Skin of body (tissue), 2 donors: ENCODE results near the gene STUM.

- RAMPAGE, long total RNA = no peak
These were observed 1.6 kb upstream of the SDE2 start for GRCh38 chr1:226000743-226001164.

DNA sequence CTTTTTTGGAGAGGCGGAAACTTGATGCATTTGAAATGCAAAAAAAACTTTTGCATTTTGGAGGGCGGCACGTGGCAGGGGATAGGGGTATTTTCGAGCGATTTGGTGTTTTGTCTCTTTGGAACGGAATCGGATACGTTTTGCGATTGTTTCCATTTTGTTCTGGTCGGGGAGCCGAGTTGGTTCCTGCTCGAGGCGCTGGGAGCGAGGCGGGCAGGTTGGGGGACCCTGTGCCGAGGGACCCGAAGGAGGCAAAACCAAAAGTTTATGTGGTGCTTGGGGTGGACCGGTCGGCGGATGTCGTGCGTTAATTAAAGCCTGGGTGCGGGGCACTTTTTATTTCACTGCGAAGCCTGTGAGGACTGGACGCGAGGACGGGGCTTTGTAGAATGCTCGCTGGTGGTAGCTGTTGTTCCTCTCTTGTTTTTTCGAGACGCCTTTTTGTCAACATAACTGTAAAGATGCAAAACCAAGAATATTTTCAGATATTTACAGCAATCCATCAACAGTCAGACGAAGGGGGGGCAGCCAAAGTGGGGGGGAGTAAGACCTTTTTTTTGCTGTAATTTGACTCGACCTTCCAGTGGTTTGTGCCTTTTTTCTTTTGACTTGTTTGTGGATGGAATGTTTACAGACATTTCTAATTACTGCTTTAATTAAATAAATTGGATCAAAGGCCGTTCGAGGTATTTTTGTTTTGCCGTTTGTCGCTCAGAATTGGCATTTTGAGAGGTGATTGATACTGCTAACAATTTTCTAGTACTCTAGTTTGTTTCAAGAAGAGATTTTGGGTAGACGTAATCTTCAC, 1.1 kb downstream of the H3-3A start:
- RAMPAGE, long total RNA = no peak

- RAMPAGE, long total RNA = no peak
These were observed 2.6 kb downstream of the H3-3A start for GRCh38 chr1:226065126-226065540.

GRCh38 chr1:226066003-226067069, 3.8 kb downstream of the H3-3A start:
- RAMPAGE, long total RNA = no peak

DNA sequence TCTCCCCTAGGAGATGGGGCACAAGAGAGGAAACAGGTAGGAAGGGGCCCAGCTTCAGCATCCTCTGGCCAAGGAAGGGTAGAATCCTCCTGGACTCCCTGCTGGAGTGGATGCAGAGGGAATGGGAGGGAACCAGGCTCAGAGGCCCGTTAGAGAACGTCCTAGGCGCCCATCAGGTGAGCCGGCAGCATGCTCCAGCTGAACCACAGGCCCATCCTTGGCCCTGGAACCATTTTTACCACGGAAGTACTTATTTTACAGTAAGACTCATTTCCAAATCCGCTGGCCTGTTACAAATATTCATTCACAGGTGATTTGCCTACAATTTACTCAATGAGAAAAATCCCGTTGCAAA, 58.1 kb downstream of the H3-3A start:
- RAMPAGE, long total RNA = no peak

DNA sequence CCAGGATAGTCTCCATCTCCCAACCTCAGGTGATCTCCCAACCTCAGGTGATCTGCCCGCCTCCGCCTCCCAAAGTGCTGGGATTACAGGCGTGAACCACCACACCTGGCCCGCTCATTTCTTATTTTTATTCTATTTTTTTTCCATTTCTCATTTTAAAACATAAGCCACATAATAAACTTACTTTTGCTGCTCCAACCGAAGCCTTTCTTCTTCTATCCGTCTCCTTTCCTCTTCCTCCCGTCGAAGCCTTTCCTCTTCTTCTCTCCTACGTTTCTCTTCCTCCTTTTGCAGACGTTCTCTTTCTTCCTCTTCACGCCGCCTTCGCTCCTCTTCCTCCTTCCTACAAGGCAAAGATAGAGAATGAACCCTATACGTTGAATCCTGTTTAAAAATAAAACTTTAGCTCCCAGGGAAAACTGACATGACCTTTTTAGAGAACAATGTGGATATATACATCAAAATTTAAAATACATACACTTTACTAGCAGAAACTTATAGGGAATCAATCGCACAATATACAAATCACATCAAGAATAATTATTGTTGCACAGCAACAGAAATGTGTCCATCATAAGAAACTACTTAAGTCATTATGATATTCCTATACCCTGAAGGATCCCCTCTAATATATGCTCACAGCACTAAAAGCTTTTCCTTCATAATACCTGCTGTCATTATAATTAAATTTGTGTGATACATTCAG, 25.0 kb downstream of the ACBD3 start:
- RAMPAGE, long total RNA = no peak

- RAMPAGE, long total RNA = no peak
These were observed 21.9 kb downstream of the ACBD3 start for GRCh38 chr1:226164619-226165138.

DNA sequence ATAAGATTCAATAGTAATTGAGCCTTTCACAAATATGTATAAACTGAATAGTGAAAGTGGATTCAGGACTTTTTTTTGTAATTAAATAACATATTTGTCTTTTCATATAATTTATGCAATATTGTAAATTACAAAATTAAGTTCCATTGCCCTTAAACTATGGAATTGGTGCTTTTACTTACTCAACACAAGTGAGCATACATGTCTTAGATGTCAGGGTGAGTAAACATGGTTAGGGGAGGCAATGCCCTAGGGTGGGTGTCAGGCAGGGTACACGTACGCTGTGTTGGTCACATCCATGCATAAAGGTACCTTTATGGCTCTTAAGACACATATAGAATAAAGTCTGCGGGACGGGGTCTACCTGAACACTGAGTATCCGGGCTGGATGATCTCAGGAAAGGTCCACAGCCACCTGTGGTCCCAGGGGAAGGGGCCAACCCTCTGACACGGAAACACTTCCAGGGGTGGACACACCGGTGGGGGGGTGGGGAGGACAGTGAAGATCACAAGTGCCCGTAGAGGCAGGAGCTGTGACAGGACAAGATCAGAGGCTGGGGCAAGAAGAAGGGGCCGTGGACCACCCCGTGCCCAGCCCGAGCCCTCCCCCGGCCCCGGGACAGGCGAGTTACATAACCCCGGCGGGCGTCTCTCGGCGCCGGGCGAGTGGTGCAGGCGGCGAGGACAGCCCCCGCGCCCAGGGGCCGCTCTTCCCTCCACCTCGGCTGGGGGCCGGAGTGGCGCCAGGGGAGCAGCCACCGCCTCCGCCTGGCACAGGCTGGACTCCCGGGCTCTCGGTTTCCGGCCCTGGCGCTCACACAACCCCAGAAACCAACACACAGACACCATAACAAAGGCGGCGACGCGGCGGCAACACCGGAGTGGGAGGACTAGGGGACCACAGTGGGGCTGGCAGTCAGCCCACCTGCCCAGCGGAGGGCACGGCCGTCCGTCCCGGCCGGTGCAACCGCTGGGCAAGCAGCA, 585 bp downstream of the LIN9 start:
- RAMPAGE, long total RNA = no peak

DNA sequence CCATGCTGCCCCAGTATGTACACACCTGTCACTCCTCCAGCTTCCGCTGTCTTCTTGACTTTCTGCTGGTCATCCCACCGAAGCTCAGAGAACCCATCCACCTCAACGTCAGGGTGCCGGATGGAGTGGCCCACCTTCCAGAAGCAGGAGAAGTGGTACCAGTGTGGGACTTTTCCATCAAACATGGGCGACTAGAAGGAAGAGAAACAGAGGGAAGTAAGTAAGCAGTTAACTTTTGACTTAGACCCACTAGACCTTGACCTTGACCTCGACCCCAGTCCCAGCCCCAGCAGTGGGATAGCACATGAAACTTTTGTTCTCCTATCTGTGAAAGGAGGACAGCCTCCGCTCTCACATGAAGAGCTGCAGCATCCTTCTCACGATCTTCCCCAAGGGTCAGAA, 5.7 kb downstream of the PARP1 start:
- RAMPAGE, long total RNA = no peak

DNA sequence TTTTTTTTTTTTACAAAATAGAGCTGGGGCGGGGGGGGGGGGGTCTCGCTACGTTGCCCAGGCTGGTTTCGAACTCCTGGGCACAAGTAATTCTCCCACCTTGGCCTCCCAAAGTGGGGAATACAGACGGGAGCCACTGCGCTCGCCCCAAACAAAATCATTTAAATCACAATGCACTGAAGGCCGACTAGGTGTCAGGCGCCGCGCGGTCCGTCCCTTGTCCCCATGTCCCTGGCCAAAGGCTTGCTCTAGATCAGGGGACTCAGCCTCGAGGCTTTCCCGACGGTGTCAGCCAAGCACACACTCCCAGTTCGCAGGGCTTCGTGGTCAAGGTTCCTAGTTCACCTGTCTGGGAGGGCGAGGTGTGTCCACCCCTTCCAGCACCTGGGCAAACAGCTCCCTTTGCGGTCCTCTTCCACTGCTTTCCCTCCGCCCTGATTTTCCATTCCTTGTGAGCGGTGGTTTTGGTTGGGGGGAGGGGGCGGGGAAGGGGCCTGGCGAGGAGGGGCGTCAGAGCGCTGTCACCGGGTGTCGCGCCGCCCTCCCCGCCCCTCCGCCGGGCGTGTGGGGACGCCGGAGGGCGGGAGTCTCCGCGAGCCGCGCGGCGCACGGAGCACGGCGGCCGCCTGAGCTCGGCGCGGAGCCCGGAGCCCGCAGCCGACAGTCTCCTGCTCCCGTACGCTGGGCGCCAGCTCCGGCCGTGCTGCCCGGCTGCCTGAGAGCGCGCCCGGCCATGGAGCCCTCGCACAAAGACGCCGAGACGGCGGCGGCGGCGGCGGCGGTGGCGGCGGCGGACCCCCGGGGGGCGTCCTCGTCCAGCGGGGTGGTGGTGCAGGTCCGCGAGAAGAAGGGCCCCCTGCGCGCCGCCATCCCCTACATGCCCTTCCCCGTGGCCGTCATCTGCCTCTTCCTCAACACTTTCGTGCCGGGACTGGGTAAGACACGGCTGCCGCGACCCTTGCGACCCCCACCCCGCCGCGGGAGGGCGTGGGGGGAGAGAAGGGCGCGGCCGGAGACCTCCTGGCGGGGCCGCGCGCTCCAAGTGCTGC, at the start of gene STUM:
Gene STUM, plus strand, starts transcription at position 593 of the 1,049 bp plus-strand sequence.
- RAMPAGE, long total RNA = no peak

DNA sequence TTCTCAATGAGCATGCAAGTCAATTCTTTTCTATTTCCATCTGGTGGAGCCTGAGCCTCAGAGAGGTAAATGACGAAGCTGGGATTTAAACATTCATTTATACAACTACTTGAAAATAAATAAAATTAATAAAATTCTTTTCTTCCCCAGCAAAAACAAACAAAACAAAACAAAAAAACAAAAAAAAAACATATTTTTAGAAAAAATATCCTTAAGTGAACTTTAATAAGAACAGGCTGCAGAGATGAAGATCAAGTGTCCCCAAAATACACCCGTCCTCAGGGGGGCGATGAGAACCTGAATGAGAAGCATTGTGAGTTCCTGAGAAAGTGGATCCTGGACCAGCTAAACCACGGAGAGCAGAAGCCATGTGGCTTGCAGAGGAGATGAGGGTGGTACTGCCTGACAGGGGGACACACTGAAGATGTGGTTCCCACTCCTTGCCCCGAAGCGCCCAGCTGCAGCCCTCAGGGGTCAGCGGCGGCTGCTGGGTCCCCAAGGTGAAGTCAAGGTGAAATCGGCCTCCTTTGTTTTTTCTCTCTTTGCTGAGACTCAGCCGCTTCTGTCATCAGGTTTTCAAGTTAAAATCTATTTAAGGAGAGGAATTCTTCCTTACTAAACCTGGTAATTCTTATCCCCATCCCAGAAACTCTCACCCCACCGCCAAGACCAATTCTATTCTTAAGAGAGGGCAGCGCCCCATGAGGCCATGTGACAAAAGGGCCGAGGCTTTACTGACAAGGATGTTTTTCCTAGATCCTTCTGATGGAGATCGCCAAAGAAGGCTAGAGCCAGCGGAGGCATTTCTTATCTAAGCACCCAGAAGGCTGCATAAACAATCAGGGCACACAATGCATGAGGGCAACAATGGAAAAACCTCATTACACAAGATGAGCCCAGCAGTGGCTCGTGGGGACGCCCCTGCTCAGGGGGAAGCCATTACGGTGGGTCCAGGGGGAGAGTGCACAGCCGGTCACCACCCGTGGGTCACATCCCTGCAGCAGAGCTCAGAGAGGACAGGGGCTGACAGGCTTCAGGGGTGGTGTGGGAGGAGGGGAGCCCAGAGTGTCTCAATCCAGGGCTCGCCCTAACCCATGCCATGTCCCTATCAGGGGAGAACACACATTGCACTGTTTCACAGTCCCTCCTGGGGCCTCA, 89.0 kb downstream of the ITPKB start:
- RAMPAGE, long total RNA = no peak

DNA sequence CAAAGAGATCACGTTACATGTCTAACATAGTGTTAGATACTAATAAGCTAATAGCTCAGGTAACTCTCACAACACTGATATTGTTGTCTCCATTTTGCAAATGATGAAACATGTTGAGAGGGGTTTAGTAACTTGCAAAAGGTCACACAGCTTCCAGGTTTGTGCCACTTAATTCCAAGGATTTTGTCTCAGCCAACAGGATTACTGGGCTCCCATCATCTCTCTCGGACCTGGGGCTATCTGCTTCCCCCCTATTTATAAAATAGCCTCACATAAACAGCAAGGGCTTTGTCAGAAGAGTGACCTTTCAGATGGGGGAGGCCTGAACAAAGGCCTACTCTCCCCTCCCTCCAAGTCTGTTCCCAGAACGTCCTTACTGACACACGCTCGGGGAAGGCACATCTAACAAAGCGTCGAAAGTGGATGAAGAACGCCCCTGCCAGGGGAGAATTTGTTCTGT, 81.4 kb downstream of the ITPKB start:
- RAMPAGE, long total RNA = no peak

GRCh38 chr1:226666673-226667396, 72.2 kb downstream of the ITPKB start:
- RAMPAGE, long total RNA = no peak

- RAMPAGE, long total RNA = no peak
These were observed 62.0 kb downstream of the ITPKB start for GRCh38 chr1:226676907-226677694.

GRCh38 chr1:226690338-226691197, 48.5 kb downstream of the ITPKB start:
- RAMPAGE, long total RNA = no peak

DNA sequence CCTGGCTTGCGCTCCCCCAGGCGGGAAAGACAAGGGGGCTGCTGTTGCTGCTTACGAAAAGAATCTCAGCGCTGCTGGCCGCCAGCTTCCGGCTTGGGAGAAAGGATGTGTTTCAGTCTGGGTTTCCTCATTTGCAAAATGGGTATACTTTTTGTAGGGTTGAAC, 35.5 kb downstream of the ITPKB start:
- RAMPAGE, long total RNA = no peak

GRCh38 chr1:226709430-226709949, 29.6 kb downstream of the ITPKB start:
- RAMPAGE, long total RNA = no peak

- RAMPAGE, long total RNA = no peak
These were observed 24.5 kb downstream of the ITPKB start for GRCh38 chr1:226714448-226715074.

- RAMPAGE, long total RNA = no peak
These were observed 5.7 kb downstream of the ITPKB start for GRCh38 chr1:226733195-226733928.

GRCh38 chr1:226814999-226815661, 55.3 kb upstream of the PSEN2 start:
- RAMPAGE, long total RNA = no peak